ENCODE results near the gene BCL11A.

GRCh38 chr2:55163616-55164527 is 68.2 kb downstream of the CLHC1 start:
- PRO-cap = no peak
- RAMPAGE, long total RNA, 4 experiments = no peak in any of the 4 experiments

DNA sequence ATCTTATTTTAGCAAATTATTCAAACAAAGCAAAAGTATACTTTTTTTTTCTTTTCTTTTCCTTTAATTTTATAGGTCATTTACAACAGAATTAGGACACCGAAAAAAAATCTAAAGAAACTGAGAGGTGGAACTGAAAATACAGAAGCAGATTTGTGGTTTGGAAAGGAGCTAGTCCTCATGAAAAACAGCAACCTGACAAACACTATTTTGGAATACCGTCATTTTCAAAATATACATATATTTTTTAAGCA is 2.9 kb downstream of the CCDC88A start:
- PRO-cap = no peak
- RAMPAGE, long total RNA, 4 experiments = no peak in any of the 4 experiments

DNA sequence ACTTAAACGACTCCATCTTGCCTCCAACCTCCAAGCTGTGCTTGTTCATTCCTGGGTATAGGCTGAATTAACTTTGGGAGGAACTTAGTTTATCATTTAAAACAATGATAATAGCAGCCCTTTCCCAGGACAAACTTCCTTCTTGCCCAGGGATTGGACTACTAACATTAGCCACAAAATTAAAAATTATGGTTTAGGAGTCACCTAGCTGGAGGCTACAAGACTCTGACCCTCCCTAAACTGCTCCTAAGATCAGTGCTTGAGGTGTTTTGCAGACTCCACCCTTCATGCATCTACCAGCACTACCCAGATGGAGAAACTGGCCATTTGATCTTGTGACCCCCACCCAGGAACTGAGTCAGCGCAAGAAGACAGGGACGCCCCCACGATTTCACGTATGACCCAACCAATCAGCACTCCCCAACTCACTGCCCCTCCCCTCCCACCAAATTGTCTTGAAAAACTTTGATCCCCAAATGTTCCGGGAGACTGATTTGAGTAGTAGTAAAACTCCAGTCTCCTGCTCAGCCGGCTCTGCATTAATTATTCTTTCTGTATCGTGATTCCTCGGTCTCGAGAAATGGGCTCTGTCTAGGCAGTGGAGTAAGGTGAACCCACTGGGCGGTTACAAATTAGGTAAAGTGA is 40.1 kb upstream of the CCDC88A start:
- PRO-cap = no peak
- RAMPAGE, long total RNA, 4 experiments = no peak in any of the 4 experiments

DNA sequence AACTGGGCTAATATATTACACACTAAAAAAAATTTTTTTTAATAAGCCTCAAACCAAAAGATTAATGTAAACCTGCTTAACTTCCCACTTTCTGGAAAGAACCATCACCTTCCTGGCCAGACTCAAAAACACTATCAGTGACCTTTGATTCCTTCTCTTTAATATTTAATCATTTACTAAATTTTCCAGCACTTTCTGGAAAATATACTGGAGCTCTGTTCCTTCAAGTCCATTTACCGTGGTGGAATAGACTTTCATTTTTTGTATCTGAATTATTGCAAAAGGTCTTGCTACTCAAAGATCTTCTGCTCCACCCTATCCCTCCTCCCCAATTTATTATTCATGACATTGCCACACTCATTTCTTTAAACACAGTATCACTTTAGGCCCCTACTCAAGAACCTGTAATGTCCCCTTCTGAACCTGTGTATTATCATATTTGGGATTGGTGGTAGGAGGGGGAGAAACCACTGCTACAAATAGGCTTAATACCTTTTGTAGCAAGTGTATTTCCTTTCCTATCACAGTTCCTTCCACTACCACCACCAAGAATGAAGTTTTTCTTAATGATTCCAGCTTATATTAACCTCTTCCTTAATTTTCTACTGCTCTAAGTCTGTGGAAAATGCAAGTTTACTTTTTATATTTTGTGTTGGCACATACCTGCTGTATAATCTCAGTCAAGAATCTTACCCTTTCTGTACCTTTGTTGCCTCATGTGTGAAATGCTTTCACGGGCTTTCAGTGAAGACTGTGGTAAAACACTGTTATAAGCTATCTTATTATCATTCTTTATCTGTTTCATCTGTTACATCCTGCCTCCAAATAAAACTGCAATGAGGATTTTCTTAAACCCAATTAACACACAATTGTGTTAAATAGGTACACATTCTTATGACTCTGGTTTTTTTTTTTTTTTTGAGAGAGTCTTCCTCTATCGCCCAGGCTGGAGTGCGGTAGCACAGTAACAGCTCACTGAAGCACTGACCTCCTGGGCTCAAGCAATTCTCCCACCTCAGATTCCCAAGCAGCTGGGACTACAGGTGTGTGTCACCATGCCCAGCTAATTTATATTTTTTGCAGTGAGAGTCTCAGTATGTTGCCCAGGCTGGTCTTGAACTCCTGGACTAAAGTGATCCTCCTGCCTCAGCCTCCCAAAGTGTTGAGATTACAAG is 7.1 kb downstream of the PPP4R3B start:
- PRO-cap = no peak
- RAMPAGE, long total RNA, 4 experiments = no peak in any of the 4 experiments

GRCh38 chr2:55885546-55886059 is 38.0 kb downstream of the EFEMP1 start:
- PRO-cap = unidirectional peak, minus-strand start at chr2:55885852
- RAMPAGE, long total RNA, 4 experiments = no peak in any of the 4 experiments

- PRO-cap = unidirectional peak, minus-strand start at chr2:55922579
- RAMPAGE, long total RNA, 4 experiments = no peak in any of the 4 experiments
These were observed 1.2 kb downstream of the EFEMP1 start for GRCh38 chr2:55922245-55922821.

DNA sequence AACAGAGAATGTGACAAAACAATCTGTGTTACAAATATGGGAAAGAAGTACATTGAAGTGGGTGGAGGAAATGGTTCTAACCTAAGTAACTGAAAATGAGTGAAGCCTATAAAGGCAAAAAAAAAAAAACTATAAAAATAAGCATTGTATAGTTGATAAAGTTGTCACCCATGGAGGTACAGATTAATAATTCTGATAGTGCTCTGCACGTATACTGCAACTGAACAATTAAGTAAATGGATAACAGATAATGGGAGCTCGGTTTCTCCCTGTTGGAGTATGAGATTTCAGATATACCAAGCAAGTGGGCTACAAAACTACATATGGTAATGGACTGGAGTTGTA is 22.6 kb downstream of the FANCL start:
- PRO-cap = no peak
- RAMPAGE, long total RNA, 4 experiments = no peak in any of the 4 experiments

DNA sequence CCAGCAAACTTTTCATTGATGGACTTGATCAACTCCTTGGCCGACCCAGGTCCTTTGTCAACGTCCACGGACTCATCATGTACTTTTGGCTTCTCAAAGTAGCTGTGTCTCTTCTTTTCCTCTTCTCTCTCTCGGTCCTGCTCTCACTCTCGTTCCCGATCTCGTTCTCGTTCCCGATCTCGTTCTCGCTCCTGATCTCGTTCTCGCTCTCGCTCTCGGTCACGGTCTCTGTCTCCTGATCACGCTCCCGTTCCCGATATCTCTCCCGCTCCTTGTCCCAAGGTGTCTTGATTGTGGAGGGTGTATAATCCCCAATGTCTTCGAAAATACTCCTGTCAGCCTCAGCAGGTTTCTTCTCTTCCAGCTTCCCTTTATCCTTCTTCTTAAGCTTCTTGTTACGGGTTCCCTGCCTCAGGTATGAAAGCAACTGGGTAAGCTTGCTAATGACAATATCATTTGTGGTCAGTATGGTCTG is 219.6 kb upstream of the FANCL start:
- PRO-cap = no peak
- RAMPAGE, long total RNA, 4 experiments = no peak in any of the 4 experiments

DNA sequence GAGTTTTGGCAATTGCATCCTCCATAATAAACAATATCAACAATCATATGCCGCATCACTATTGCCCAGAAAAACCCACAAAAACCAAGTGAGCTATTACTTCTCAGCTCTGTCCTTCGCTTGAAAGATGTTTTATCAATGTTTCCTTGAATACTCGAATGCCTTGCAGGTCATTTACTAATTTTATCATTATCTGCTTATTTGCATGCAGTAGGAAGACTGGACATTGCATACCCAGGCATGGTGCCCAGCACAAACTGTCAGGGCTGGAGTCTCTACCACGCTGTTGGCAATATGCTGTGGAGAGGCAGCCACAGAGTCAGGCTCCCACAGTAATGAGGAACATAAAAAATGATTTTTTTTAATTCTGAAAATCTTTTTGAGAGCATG is 709.6 kb upstream of the FANCL start:
- PRO-cap = no peak
- RAMPAGE, long total RNA, 4 experiments = no peak in any of the 4 experiments

- PRO-cap = no peak
- RAMPAGE, long total RNA, 4 experiments = no peak in any of the 4 experiments
These were observed 458.9 kb downstream of the BCL11A start for GRCh38 chr2:60094405-60095075.

- PRO-cap = no peak
- RAMPAGE, long total RNA, 4 experiments = no peak in any of the 4 experiments
These were observed 237.1 kb downstream of the BCL11A start for GRCh38 chr2:60316275-60316757.

GRCh38 chr2:60352323-60353267 is 200.9 kb downstream of the BCL11A start:
- PRO-cap = no peak
- RAMPAGE, long total RNA, 4 experiments = no peak in any of the 4 experiments

- PRO-cap = no peak
- RAMPAGE, long total RNA, 4 experiments = no peak in any of the 4 experiments
These were observed 135.9 kb downstream of the BCL11A start for GRCh38 chr2:60417545-60418019.

DNA sequence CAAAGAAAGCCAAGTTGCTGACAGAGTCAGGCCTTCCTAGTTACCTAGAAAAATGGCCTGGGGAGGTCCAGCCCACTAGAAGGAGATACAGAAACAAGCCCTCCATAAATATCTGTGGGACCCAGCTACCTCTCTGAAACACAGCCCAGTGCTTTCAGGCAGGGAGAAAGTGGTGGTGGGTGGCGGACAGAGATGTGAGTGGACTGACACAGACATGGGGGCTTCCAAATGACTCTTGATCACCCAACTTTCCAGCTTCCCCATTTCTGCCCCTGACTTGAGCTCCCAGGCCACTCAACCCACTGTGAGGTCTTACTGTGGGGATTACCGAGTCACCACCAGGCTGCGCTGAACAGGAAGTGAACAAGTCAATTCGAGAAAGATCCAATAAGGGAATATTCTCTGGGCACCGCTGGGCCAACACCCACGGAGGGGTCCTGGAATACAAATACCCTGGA is 37.9 kb downstream of the BCL11A start:
- PRO-cap = no peak
- RAMPAGE, long total RNA, 4 experiments = no peak in any of the 4 experiments

DNA sequence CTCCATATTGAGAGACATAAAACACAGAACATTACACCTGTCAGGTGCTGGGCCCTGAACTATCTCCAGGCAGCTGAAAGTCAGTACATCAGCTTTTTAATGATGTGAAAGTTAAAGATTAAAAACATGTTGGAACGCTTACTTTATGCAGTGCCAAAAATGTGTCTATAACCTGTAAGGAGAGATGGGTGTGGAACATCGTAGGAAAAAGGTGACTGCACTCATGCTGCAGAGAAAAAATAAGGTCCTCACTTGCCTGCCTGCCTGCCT is 34.2 kb downstream of the BCL11A start:
- PRO-cap = no peak
- RAMPAGE, long total RNA, 4 experiments = no peak in any of the 4 experiments

DNA sequence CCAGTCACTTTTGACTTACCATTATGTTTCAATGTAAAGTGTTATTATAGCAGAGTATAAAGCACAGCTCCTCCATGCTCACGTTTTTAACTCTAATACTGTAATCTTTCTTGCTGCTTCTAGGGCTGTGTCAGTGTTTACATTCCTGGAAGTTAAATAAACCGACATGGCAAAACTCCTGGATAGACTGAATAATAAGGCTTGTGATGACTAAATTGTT is 20.5 kb downstream of the BCL11A start:
- PRO-cap = no peak
- RAMPAGE, long total RNA, 4 experiments = no peak in any of the 4 experiments

DNA sequence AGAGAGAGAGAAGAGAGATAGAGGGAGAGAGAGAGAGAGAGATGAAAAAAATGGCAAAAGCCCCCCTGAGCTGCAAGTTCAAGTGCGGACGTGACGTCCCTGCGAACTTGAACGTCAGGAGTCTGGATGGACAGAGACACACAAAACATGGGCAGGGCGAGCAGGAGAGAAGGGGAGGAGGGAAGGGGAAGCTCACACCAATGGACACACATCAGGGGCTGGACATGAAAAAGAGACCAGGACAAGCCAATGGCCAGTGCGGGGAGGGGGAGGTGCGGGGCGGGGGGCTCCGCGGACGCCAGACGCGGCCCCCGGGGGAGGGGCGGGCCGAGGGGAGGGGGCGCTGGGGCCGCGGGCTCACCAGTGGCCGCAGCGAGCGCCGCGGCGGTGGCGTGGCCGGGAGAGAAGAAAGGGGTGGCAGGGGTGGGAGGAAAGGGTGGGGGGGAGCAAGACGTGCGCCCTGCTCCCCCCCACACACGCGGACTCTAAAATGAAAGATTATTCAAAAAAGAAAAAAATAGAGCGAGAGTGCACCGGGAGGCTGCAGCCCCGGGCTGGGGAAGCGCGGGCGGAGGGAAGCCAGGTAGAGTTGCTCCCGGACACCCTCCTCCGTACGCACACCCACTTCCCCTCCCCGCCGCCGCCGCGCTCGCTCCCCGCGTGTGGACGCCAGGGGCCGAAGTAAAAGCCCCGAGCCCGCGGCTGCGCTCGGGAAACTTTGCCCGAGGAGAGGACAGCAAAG is at the start of gene BCL11A:
BCL11A (minus strand) TSS at position 138 of the 742 bp plus-strand sequence.
- PRO-cap = no peak
- RAMPAGE, long total RNA, 4 experiments = start-site peak on the minus strand in 3 of 4 experiments, centred at positions 97 to 126 of the sequence, 6 to 11 reads per replicate

GRCh38 chr2:60936933-60937570 is 55.7 kb downstream of the REL start:
- PRO-cap = no peak
- RAMPAGE, long total RNA, 4 experiments = no peak in any of the 4 experiments

GRCh38 chr2:61512701-61513314 is 25.3 kb downstream of the XPO1 start:
- PRO-cap = no peak
- RAMPAGE, long total RNA, 4 experiments = no peak in any of the 4 experiments

DNA sequence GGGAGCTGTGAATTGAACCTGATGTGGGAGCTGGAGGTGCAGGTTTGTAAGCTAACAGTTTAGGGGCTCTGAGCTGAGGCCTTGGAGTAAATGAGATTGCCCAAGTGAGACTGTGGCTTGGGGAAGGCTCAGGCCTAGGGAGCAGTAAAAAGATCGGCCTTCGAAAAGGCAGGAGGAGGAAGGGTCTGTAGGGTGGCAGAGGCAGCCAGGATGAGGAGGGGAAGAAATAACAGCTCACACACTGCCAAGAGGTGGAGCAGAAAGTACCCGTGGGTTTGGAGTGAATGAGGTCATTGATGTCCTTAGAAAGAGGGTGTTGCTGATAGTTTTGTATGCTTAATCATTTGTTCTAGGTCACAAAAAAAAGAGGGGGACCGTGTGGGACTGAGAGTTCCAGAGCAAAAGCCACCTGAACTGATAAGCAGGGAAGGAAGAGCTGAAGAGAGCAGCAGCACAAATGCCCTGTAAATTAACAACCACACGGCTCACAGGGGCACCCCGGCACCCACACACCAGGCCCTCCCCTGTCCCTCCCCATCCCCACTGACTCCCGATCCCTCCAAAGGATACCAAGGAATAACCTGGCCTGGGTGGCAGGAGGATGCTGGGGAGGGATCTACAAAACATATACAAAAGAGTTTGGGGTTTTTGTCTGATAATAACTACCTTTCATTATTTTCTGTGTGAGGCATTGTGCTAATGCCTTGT is 140.4 kb downstream of the FAM161A start:
- PRO-cap = no peak
- RAMPAGE, long total RNA, 4 experiments = no peak in any of the 4 experiments

Data from sigmoid colon (tissue), 4 donors.